Cardiac fibroblast (primary cell): ENCODE measurements around the gene TFAP2C.

DNA sequence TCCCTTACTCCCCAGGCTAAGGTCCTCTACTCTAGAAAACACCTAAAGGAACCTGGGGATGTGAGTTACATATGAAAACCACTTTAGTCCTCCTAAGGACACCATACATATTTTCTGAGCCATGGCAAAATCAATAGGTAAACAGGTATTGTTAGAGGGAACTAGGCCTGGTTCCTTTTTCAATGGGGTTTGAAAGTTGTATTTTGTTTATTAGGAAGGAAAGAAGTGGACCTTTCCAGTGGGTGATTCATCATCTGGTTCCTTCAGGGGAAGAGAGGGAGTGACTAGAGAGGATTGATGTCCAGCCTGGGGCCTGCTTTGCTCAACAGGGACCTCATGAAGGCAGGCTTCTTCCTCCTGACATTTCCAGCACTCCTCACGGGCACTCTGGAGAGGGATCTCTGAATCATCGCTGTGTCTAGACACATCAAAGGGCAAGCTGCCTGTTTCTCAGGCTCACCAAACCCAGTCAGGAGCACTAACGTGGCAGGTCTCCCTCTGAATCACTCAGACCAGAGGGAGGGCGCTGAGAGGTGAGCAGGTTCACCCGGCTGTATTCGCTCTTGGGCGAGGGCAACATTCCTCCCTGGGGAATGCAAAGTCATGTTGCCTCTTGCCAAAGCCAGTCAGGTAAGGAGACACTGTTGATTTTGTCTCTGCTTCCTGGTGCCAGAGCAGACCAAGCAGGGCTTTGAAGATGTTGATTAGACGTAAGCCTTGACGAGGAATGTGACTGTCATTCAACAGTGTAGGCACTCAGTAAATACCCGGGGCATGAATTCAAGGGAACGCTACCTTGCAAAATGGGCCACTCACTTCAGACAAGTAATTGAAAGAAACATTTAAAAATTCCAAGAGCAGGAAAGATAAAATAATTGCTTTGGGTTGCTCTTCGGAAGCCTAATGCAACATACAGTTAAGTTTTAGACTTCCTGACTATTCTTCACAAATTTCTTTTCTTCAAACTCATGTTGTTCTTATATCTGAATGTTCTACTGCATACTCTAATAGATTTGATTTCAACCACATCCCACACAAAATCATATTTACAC, 50.2 kb downstream of the CYP24A1 start:
- RRBS, result no CpG with 5 or more reads among the region's 12 CpGs

GRCh38 chr20:56423858-56424328, 11.8 kb downstream of the CASS4 start:
- RRBS, result no CpG with 5 or more reads among the region's 1 CpG

GRCh38 chr20:56442879-56443220, 25.6 kb upstream of the RTF2 start:
- RRBS, result 96% methylated on average over 3 of the region's 8 CpGs

DNA sequence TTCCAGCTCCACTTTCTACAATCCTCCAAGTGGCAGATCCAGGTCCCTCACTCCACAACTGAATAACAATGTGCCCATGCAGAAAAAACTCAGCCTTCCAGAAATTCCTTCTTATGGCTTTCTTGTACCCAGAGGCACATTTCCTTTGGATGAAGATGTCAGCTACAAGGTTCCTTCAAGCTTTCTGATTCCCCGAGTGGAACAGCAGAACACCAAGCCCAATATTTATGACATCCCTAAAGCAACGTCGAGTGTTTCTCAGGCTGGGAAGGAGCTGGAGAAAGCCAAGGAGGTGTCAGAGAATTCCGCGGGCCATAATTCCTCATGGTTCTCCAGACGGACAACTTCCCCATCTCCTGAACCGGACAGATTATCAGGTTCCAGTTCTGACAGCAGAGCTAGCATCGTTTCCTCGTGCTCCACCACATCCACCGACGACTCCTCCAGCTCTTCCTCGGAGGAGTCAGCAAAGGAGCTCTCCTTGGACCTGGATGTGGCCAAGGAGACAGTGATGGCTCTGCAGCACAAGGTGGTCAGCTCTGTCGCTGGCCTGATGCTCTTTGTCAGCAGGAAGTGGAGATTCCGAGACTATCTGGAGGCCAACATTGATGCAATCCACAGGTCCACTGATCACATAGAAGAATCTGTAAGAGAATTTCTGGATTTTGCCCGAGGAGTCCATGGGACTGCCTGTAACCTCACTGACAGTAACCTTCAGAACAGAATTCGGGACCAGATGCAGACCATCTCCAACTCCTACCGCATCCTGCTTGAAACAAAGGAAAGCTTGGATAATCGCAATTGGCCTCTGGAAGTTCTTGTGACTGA, 16.2 kb upstream of the RTF2 start:
- RRBS, result no CpG with 5 or more reads among the region's 18 CpGs

DNA sequence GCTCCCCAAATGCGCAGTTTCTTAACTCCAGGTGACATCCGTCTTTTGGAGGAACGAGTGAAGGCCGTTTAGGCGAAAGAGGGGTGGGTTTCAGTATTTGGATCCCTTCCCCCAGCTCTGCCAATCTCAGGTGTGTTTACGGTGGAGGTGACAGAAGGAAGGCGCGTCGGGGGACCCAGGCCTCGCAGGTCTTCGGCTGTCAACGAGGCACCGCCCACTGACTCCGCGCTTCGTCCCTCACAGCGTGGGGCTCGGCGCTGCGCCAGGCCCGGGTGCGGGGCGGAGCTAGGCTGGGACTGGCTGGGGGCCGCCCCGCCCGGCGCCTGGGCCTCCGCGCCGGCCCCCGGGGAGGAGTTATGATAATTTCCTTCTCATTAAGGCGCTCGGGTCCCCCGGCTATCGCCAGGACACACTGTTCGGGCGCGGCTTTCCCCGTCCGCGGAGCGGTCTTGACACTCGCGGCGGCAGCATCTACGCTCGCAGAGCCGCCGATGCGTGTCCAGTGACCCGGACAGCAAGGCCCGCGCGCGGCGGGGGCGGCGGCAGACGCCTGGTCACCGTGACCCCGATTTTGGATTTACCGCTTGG, at the start of gene TFAP2C:
Gene TFAP2C, plus strand, starts transcription at position 405 of the 588 bp plus-strand sequence.
- RRBS, result 1% methylated on average over 9 of the region's 62 CpGs

GRCh38 chr20:56632014-56632582, 3.0 kb downstream of the TFAP2C start:
- RRBS, result no CpG with 5 or more reads among the region's 5 CpGs

DNA sequence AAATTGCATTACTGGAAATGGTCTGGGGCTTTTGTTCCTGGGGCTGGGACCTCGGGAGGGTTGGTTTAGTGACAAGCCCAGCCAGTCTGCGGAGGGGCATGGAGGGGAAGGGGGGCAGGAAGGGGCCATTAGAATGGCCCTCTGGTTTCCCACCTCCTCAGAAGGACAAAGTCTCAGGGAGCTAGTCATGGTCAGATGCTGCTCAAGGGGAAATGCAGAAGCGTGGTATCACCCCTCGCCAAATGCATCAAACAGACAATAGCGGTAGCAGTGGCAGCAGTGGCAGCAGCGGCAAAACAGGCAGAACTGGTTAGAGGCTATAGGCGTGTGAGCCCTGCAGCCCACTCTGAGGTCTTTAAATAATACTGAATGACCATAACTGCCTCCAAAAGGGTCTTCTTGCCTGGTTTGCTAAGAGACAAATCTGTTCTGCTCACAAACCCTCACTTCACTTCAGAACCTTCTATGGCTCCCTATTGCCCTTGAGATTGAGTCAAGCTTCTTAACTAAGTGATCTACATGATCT, 186.7 kb downstream of the TFAP2C start:
- RRBS, result no CpG with 5 or more reads among the region's 7 CpGs

- RRBS, result no CpG with 5 or more reads among the region's 28 CpGs
Measured at GRCh38 chr20:56987916-56988839, 278.3 kb downstream of the BMP7 start.

DNA sequence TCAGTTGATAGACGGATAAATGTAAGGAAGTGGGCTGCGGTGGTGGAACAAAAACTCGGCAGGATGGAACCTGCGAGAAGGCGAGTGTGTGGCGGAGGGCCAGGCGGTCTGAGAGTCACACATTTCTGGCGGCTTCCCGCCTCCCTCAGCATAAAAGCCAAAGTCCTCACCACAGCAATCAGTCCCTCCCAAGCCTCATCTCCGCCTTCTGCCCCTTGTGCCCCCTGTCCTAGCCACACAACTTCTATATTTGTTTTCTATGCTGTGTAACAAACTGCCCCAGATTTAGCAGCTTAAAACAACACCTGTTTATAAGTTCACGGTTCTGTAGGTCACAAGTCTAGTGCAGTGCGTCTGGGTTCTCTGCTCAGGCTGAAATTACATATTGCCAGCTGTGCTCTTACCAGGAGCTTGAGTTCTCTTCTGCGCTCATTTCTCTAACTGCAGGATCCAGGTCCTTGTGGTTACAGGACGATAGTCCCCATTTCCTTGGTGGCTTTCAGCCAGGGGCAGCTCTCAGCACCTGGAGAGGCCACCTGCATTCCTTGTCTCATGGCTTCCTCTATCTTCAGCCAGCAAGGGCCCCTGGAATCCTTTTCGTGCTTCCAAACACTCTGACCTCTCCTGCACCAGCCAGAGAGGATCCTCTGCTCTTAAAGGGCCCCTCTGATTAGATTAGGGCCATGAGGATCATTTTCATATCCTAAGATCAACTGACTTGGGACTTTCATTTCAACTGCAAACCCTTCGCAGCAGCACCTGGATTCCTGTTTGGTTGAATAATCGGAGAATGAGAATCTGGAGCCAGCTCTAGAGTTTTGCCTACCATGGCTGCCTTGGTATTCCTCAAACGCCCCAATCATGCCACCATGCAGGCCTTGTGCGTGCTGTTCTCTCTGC, 11.6 kb upstream of the SPO11 start:
- RRBS, result no CpG with 5 or more reads among the region's 19 CpGs

DNA sequence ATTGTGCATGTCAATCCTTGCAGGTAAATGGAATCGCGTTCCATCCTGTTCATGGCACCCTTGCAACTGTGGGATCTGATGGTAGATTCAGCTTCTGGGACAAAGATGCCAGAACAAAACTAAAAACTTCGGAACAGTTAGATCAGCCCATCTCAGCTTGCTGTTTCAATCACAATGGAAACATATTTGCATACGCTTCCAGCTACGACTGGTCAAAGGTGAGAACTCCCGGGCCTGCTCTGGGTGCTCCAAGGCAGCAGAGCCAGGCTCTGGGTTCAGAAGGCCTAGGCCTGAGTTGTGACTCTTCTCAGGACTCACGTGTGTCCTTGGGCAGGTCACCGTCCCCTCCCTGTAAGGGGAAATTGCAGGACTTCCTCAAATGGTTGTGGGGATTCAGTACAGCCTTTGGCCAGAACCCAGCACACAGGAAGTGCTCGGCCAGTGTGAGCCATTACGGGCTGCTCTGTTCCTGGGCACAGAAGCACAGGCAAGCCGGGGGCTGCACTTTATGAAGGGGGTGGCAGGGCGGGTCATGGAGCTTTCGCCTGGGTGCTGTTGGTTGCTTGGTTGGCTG, 16.5 kb upstream of the RBM38 start:
- RRBS, result no CpG with 5 or more reads among the region's 13 CpGs

GRCh38 chr20:57390246-57391046, 750 bp upstream of the RBM38 start:
- RRBS, result 40% methylated on average over 12 of the region's 46 CpGs

DNA sequence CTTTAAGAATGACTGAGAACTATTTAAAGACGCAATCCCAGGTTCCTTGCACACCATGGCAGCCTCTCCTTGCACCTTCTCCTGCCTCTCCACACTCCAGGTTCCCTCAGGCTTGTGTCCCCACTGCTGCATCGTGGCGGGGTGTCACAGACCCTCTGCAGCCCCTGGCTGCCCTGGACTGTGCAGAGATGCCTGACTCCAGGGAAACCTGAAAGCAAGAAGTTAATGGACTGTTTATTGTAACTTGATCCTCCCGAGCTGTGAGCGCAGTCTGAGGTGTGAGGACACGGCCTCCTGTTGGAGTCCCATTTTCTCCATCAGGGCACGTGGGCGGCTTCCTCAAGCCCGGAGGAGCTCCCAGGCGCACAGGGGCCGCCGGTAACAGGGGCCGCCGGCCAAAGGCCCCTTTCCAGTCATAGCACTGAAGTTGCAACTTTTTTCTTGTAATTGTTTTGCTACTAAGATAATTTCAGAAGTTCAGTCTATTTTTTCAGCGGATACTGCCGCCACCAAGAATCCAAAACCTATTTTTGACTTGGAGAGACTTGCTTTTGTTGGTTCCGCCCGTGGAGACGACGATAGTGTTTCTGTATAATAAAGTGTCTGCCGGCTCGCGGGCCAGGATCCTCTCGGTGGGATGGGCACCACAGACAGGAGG, 17.0 kb downstream of the RBM38 start:
- RRBS, result 91% methylated on average over 4 of the region's 24 CpGs

DNA sequence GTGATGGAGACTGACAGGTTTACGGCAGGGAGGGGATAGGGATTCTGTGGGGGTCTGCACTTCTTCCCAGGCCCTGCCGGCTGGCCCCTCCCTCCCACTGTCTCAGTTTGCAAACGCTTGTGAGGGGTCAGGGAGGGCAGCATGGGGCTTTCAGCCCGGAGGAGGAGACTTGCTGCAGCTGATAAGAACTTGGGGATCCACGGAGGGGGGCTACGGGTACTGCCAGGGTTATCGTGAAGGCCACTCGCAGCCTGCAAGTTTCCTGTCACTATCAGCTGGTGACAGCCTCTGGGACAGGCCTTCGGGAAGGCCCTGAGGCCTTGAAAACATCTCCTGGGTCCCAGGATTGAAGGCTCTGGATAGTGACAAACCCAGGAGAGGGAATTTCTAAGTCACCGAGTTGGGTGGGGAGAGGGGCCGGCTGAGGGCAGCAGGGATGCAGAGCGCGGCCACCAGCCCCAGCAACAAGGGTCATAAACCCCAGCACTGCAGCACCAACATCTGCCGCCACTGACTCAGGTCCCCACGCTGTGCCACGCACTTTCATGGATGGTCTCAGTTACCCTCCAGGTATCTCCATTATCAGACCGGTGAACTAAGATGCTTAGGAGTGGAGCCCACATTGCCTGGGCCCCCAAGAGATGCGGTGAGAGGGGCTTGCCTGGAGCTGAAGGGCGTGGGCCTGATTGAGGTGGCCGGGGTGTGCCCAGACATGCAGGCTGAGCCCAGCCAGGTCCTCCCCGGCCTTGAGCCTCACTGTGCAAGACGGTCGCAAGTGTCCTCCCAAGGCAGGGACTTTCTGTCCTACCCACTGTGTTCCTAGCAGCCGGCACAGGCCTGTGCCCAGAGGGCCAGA, 19.1 kb downstream of the RBM38 start:
- RRBS, result 21% methylated on average over 4 of the region's 24 CpGs

DNA sequence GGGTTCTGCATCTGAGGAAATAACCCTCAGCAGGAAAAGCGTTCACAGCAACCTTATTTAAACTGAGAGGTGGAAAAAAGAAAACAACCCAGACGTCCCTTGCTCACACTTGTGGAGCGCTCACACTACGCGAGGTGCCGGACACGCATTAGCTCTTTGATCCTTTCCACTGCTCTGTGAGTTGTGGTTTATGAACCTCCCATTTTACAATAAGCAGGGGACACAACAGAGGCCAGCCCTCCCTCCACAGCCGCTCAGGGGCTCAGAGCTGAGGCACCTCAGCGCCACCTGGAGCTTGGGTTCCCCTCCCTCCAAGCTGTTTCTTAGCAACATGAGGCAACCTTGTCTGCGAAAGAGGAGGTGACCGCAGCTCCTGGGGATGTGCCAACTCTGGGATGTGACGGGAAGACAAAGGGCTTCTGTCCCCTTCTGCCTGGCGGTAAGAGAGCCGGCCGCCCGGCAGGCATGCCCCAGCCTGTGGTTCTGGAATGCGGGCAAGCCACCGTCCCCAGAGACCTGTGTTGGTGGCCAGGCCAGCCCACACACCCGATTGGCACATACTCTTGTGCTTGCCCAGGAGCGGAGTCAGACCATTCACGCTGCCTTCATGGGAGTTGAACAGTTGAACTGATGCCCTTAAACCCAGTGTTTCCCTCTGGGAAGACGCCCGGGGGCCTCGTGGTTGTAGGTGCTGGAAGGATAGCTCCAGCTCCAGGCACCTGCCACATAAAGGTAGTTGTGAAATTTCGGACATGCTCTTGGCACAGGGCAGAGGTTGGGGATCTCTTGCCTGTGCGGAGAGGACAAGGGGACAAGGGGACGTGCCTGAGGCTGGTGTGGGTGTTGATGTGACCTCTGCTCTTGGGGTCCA, 44.5 kb downstream of the RBM38 start:
- RRBS, result no CpG with 5 or more reads among the region's 27 CpGs

DNA sequence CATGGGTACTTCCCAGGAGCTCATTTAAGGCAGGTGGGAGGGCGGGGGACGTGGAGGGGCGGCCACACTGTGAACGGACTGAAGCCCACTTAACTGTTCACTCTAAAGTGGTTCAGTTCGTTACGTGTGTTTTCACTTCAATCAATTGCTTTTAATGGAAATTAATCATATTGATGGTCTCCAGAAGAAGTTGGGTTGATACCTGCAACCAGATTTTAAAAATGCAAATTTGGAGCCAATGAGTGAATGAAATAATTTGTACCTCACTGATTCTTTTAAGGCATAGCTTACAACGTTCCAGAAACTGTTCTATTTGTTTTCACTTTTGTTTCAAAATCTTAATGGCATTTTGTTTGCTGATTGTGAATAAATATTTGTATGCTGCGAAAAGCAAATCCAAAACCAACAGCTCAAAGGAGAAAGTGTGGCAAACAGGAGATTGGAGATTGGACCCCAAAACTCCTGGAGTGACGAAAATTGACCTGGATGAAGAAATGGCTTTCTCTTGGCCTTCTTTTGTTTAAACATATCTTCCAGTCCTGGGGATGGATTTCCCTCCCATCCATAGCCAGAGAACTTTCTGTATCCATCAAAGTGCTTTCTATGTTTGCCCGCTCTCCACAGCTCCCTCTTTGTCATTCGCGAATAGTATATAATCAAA, 2.7 kb upstream of the CTCFL start:
- RRBS, result no CpG with 5 or more reads among the region's 12 CpGs

DNA sequence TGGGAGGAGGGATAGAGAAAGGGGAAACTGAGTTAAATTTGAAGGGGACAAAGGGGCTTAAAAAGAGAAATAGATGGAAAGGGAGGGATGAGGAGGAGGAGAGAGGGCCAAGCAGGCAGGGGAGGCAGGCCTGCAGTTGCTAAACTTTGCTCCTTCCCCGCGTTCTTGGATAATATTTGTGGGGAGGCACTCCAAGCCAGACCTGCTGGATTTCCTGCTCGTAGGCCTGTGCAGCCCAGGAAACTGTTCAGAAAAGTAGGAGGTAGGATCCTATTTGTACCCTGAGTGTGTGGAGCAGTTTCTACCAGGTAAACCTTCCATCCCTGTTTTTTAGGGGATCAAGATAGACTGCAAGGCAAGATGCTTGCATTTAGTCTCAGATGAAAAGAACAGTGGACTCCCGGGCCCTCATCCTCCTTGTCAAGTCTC, 3.6 kb upstream of the CTCFL start:
- RRBS, result no CpG with 5 or more reads among the region's 4 CpGs

DNA sequence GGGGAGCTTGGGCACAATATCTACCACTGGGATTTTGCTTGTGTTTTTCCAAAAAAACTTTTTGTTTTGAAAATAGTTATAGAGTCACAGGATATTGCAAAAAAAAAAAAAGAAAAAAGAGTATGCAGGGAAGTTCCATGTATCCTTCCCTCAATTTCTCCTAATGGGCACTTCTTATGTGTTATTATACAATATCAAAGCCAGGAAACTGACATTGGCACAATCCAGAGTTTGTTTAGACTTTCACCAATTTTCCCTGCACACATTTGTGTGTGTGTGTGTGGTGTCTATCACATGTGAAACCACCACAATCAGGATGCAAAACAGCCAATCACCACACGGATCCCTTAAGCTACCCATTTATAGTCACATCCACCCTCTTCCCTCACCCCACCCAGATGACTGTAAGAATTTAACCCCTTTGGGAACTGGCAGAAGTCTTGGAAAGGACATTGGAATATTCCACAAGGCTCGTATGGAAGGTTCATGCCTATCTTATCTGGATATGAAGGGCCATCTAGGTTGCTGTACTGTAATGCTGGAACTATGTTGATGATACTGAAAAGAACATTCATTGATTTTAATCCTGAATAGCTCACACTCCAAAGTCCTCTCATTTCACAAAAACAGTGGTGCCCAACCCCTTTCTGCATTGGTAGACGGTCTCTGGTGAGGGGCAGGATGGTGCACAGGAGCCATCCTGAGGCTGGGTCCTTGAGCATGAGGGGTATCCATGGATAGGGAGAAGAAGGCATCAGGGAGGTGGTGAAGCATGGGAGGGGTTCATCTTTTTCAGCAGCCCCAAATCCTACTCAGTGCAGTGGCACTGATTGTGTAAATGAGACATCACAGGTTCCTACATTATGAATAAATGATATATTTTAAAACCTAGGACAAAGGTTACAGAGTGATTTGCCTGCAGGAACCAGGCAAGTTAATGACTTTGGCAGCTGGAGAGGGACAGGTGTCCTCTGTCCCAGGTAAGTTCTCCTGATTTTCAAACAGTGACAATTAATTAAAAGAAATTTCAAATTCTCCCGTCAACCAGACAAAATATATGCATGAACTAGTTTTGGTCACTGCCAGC, 12.0 kb upstream of the CTCFL start:
- RRBS, result no CpG with 5 or more reads among the region's 4 CpGs

- RRBS, result no CpG with 5 or more reads among the region's 16 CpGs
Measured at GRCh38 chr20:57540906-57541577, 16.1 kb upstream of the CTCFL start.

DNA sequence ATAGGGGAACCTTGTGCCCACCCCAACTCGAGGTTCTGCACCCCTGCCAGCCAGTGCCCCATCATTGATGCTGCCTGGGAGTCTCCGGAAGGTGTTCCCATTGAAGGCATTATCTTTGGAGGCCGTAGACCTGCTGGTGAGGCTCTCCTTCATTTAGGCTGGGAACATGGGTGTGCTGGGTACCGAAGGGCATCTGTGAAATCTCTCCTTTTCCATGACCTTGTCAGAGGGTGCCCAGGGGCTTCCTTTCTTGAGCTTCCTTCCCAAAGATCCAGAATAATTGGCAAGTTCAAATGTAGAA, 3.5 kb downstream of the PCK1 start:
- RRBS, result 100% methylated on average over 1 of the region's 4 CpGs

DNA sequence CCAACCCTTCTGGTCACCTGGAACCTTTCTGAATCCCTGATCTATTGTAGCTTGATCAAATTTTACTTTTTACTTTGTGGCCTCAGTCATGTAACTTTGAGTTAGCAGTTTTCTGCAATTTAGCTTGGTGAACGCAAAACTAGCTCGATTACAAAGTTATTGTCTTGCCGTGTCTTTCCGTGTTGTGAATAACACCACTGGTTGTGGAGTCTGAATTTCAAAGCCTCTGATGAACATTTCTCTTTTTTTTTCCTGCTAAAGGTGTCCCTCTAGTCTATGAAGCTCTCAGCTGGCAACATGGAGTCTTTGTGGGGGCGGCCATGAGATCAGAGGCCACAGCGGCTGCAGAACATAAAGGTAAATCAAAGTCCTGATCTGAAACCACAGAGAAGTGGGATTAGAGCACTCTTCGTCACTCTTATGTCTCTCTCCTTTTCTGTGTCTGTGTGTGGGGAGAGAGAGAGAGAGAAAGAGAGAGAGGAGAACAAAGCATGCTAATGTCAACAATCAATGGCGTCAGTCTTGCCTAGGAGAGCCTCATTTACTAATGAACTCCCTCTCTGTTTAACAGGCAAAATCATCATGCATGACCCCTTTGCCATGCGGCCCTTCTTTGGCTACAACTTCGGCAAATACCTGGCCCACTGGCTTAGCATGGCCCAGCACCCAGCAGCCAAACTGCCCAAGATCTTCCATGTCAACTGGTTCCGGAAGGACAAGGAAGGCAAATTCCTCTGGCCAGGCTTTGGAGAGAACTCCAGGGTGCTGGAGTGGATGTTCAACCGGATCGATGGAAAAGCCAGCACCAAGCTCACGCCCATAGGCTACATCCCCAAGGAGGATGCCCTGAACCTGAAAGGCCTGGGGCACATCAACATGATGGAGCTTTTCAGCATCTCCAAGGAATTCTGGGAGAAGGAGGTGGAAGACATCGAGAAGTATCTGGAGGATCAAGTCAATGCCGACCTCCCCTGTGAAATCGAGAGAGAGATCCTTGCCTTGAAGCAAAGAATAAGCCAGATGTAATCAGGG, 4.2 kb downstream of the PCK1 start:
- RRBS, result 90% methylated on average over 2 of the region's 17 CpGs